ENCODE data around the gene CCNJ.

DNA sequence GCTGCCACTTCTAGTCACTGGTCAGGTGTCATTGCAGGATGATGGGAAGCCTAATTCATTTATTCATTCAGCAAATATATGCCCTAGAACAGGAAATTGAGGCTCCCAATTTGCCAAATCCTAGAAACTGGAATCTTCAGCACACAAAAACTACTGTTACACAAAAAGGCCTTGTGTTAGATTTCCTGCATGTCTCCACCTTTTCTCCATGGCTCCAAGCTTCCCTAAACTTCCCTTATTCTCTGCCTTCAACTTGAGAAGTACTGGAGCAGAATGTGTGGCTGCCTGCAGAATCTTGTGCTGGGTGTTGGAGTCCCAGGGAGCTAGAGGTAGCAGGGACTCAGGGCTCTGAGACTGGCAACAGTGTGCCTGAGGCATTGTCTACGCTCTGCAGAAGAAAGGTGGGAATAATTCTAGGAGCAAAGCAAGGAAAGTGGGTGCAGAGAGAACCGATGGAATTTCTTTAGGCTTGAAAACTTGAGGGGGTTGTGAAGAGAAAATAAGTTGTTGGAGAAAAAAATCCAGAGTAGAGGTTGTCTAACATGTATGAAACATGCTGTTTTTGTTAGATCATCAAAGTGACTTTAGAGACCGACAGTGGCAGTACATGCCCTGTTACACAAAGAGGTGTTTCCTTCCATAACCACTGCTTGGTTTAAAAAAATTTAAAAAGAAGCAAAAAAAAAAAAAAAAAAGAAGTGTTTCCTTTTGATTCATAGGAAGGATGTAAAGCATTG is 5.7 kb downstream of the ENTPD1 start:
- PRO-cap, 2 experiments, result no peak in any of the 2 experiments

GRCh38 chr10:95906896-95907436 is 809 bp upstream of the CC2D2B start:
- PRO-cap, 2 experiments, result peak in 1 of 2 experiments; most common plus-strand start chr10:95907290 (in 1)

DNA sequence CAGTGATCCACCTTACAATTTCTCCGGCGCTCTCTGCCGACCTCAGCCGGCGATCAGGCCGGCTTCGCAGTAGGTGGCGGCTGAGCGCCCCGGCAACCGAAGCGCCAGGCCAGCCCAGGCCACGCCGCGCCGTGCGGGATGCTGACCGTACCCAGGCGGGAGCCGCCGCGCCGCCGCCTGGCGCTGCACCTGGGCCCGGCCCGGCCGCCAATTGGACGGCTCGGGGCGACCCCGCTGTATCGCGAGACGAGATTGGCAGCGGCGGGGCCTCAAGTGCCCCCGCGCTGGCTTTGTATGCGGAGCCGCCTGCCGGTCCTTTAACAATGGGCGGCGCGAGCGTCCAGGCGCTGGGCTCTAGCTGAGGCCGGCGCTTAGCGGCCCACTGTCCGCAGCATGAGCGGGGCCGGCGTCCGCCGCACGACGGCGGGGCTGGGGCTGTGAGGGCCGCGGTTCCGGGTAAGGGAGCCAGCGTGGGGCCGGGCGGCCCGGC is at the start of gene CCNJ:
Gene CCNJ (plus strand): TSS at position 320 of the 490 bp plus-strand sequence.
- PRO-cap, 2 experiments, result peak in 2 of 2 experiments; most common plus-strand start position 320 of the sequence (in 2); most common minus-strand start position 164 of the sequence (in 1)

DNA sequence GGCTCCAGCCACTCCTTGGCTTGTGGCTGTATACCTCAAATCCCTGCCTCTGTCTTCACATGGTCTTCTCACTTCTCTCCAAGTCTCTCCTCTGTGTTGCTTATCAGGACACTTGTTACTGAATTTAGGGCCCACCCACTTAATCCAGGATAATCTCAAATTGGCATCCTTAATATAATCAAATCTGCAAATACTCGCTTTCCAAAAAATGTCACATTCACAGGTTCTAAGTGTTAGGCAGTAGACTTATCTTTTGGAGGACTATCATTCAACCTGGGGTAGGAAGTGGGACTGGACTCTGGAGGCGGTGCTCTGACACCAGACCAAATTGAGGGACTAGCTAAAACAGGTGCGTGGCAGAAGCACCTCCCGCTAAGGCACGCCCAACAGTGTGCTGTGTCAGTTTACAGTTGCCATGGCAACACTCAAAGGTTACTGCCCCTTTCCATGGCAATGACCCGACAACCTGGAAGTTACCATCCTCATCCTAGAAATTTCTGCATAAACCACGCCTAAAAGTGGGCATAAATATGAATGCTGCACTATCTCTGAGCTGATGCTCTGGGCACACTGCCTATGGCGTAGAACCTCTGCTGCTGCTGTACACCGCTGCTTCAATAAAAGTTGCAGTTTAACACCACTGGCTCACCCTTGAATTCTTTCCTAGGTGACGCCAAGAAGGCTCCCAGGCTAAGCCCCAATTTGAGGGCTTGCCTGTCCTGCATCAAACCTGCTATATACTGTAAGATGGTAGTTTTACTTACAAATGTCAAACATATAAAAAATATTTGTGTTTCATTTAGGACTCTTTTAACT is 14.0 kb upstream of the BLNK start:
- PRO-cap, 2 experiments, result no peak in any of the 2 experiments

DNA sequence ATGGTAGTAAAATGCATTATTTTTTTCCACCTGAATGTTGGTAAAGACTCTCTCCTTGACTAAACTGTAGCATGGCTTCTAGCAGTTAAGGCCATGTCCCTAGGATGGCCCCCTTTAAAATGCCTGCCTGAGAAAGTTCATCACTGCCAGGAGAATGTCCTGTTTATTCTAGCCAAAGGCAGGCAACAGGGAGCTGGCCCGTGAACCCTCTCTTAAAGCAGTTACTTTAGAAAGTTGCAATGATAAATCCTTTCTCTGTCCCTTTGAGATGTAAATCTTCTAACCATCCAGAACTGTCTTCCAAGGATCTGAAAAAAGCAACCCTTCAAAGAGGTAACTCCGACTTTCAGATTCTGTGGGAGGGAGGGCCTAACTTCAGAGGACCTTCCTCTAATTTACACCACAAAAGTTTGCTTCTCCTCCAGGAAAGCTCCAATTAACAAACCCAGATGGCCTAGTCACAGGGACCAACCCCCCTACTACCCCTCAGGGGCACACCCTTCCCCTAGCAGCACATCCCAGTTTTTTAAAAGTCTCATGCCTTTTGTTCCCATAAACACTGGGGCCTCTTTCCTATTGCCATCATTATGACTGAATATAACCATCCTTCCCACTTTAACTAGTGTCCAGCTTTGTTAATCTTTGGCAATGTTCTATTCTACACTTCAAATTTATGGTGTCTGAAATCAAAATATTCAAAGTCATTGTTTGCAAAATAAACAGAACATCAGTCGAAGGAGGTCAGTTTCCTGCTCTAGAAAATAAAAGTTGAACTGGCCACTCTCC is 5.6 kb downstream of the DNTT start:
- PRO-cap, 2 experiments, result no peak in any of the 2 experiments

- PRO-cap, 2 experiments, result no peak in any of the 2 experiments
These were observed 3.7 kb upstream of the TLL2 start for GRCh38 chr10:96517194-96517989.

- PRO-cap, 2 experiments, result no peak in any of the 2 experiments
These were observed 35.2 kb upstream of the TLL2 start for GRCh38 chr10:96549009-96549239.

DNA sequence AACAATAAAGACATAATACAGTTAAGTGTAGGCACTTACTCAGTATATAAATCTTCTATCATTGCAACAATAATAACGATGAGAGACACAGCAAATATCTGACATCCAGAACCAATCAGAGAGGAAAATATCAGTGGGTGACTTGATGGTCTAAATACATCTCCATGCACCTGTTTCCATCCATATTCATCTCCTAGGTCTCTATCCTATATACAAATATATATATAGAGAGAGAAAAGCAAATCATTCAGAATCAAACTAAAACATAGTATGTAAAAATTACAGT is 35.7 kb downstream of the TM9SF3 start:
- PRO-cap, 2 experiments, result no peak in any of the 2 experiments

DNA sequence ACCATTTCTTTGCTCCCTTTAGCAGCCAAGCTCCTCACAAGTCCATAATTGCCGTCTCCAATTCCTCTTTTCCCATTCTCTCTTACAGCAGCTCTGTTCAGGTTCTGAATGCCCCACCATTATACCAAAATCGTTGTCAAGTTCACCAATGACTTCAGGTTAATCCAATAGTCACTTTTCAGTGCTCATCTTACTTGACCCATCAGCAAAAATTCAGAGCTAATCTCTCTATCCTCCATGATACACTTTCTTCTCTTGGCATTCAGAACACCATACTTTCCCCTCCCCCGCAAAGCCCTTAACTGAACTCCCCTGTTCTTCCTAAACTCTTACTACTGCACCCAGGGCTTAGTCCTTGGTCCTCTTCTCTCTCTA is 30.1 kb downstream of the TM9SF3 start:
- PRO-cap, 2 experiments, result no peak in any of the 2 experiments

GRCh38 chr10:96576992-96577572 is 9.7 kb downstream of the TM9SF3 start:
- PRO-cap, 2 experiments, result no peak in any of the 2 experiments

DNA sequence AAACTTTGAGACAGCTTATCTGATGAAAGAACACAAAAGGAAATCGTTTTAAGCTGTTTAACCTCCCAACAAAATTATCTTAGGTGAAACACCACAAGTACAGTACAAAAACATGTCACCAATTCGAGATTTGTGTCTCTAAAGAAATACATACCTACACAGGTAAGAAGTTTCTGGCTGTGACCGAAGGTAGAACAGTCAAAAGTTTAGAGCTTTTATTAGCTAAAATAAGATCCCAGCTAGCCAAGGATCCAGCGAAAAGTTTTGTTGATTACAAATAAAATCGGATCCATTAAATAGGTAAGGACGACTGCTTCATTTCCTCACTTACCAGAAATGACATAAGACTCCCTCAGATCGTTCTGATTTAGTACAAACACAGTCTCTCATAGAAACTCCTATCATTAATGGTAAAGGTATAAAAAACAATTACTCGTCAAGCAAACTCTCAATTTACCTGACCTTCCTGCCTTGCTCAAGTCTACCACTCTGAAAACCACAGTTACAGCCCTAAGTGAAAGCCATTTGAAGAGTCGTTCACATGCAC is 1.4 kb downstream of the TM9SF3 start:
- PRO-cap, 2 experiments, result peak in 2 of 2 experiments; most common plus-strand start position 451 of the sequence (in 2); most common minus-strand start position 491 of the sequence (in 2)

- PRO-cap, 2 experiments, result no peak in any of the 2 experiments
These were observed 25.0 kb downstream of the PIK3AP1 start for GRCh38 chr10:96695272-96695685.

- PRO-cap, 2 experiments, result no peak in any of the 2 experiments
These were observed 2.2 kb downstream of the LCOR start for GRCh38 chr10:96834128-96834866.

GRCh38 chr10:96906968-96907706 is 75.0 kb downstream of the LCOR start:
- PRO-cap, 2 experiments, result no peak in any of the 2 experiments

DNA sequence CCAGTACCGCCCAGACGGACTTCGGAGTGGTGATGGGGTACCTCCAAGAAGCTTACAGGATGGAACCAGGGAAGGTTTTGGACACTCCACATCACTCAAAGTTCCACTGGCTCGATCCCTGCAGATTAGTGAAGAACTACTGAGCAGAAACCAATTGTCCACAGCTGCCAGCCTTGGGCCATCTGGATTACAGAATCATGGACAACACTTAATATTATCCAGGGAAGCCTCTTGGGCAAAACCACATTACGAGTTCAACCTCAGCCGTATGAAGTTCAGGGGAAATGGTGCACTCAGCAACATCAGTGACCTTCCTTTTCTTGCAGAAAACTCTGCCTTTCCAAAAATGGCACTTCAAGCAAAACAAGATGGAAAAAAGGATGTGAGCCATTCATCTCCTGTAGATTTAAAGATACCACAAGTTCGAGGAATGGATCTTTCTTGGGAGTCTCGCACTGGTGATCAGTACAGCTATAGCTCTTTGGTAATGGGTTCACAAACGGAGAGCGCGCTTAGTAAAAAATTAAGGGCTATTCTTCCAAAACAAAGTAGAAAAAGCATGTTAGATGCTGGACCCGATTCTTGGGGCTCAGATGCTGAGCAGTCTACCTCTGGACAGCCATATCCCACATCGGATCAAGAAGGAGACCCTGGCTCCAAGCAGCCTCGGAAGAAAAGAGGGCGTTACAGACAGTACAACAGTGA is 123.0 kb downstream of the LCOR start:
- PRO-cap, 2 experiments, result no peak in any of the 2 experiments

- PRO-cap, 2 experiments, result no peak in any of the 2 experiments
These were observed 1.6 kb downstream of the ARHGAP19 start for GRCh38 chr10:97290620-97291498.

DNA sequence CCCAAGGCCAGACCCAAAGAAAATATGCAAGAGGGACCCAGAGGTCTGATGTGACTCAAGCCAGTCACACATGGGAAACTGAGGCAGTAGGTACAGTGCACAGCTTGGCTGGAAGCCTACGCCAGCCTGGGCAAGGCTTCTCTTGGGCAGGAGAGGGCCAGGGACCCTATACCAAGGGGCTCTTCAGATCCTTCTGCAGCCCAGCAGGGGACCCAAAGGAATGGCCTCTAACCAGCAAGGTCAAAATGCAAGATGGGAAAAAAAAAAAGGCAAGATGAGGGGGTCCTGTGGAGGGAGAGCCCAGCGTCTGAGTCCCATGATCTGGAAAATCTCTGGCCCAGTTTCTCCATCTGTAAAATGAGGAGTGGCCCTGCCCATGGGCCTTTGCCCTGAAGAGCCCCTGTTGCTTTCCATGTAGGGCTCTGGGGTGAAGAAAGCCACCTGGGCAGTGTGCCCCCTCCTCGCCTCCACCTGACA is 32.3 kb downstream of the RRP12 start:
- PRO-cap, 2 experiments, result peak in 1 of 2 experiments; most common minus-strand start position 265 of the sequence (in 1)

- PRO-cap, 2 experiments, result peak in 2 of 2 experiments; most common plus-strand start chr10:97418428 (in 2)
These were observed 7.9 kb upstream of the PGAM1 start for GRCh38 chr10:97418050-97418544.

- PRO-cap, 2 experiments, result peak in 2 of 2 experiments; most common plus-strand start chr10:97427972 (in 1); most common minus-strand start chr10:97427904 (in 2)
These were observed 1.7 kb downstream of the PGAM1 start for GRCh38 chr10:97427478-97428235.

DNA sequence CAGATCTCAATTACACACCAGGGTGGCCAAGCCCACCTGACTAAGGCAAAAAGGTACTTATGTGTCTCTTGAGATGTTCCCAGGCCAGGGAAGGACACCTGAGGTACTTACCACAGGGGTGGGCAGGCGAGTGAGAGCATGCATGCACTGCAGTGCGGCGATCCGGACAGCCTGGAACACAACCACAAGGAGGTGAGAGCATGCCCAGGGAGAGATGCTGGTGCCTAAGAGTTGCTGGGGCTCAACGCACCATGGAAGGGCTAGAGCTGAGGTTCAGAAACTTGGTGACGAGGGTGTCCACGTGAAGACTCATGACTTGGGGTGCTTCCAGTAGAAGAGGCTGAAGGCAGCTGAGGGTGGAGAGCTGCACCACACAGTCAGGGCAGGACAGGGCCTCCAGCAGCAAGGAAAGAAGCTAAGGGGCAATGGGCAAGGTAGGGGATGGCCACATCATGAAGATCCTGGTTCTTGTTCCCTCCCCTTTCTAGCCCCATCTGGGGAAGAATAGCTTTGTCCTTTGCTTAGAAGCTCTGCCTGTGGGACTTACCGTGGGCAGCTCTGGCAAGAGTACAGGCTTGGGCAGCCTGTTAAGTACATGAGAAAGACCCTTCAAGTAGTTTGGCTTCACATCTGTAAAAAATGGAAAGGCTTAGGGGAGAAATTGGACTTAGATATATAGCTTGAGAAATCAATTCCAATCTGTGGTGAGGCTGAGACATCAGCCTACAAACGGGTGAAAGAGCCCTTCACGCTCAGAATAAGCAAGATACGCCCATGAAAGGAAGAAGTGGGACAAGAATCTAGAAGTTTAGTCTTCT is 13.3 kb downstream of the ZDHHC16 start:
- PRO-cap, 2 experiments, result no peak in any of the 2 experiments